BJ (cell line): Measurements from ENCODE around the gene ENGASE.

DNA sequence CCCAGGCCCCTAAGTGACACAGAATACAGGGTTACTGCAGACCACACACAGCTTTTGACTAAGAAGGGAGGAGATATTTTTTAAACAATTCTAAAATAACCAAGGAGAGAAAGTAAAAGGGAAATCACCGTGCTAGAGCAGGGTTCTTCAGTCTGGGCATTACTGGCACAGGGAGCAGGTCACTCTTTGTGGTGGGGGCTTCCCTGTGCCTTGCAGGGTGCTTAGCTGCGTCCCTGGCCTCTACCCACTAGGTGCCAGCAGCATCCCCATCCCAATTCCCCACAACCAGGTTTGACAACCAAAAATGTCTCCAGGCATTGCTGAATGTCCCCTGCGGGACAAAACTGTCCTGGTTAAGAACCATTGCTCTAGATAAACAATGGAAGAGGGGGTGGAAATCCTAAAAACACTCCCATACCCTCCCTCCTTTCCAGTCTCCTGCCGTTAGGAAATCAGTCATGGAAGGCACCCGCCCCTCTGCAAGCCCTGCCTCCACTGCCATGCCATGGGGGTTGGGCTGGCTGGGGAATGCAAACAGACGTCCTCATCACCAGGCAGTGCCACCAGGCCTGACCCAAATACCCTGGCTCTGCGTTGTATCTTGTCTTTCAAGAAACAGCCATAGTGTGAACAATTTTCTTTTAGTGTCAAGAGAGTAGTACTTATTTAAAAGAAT, 57.7 kb downstream of the CYTH1 start:
- CAGE, long polyA plus RNA, result no peak
- RRBS, result no CpG with 5 or more reads among the region's 7 CpGs

GRCh38 chr17:78740422-78740835, 41.6 kb downstream of the CYTH1 start:
- CAGE, long polyA plus RNA, result no peak
- RRBS, result no CpG with 5 or more reads among the region's 2 CpGs

GRCh38 chr17:78758649-78759237, 23.3 kb downstream of the CYTH1 start:
- CAGE, long polyA plus RNA, result no peak
- RRBS, result no CpG with 5 or more reads among the region's 9 CpGs

- CAGE, long polyA plus RNA, result no peak
- RRBS, result no CpG with 5 or more reads among the region's 9 CpGs
These were observed 22.3 kb downstream of the CYTH1 start for GRCh38 chr17:78759581-78760321.

GRCh38 chr17:78774342-78775537, 7.3 kb downstream of the CYTH1 start:
- CAGE, long polyA plus RNA, result no peak
- RRBS, result no CpG with 5 or more reads among the region's 16 CpGs

DNA sequence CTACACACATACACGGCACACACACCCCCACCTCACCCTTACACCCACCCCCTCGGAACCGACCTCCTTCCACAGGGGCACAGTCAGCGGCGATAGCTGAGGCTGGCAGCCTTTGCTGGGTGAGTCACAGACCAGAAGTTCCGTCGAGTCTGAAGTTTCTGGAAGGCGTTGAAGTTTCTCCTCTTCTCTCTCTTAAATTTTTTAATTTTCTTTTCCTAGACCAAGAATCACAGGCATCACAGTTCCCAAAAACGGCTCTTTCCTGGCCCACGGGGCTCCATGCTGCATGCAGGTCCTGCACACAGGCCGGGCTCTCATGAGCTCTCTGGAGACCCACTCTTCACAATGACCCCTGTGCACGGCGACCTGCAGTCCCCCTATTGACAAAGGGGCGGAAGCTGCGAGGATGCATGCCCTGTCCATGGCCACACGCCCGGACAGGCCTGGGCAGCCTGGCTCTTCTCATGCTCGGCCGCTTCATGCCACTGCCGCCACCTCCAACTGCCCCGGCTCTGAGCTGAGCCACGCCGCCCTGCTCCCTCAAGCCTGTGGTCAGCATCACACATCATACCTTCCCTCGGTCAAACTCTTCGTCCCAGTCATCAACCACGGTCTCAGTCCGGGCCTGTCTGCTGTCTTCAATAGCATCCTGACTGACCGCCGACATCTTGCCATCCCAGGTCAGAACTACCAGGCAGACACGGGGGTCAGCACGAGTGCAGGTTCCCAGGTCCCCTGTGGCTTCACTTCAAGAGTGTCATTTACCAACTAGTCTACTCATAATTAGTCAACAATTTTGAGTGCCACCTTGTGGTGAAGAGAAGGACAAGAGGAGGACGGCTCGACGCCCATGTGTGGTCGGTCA, 16.5 kb upstream of the CYTH1 start:
- CAGE, long polyA plus RNA, result no peak
- RRBS, result 94% methylated on average over 9 of the region's 35 CpGs

DNA sequence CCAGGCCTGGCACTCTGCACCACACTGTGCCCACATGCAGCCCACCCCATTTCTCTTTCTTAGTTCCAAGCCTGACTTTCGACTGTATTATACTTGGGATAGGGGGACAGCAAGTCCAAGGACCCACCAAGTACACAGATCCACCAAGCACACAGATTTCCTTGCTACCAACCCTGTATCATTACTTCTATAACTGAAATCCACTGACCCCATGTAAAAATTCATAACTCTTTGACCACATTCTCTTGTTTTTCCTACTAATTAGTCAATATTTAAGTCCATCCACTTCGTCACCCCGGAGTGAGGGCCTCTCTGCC, 4.9 kb downstream of the USP36 start:
- CAGE, long polyA plus RNA, result no peak
- RRBS, result 95% methylated on average over 1 of the region's 3 CpGs

GRCh38 chr17:78935164-78935949, 10.2 kb upstream of the TIMP2 start:
- CAGE, long polyA plus RNA, result no peak
- RRBS, result 12% methylated on average over 9 of the region's 24 CpGs

DNA sequence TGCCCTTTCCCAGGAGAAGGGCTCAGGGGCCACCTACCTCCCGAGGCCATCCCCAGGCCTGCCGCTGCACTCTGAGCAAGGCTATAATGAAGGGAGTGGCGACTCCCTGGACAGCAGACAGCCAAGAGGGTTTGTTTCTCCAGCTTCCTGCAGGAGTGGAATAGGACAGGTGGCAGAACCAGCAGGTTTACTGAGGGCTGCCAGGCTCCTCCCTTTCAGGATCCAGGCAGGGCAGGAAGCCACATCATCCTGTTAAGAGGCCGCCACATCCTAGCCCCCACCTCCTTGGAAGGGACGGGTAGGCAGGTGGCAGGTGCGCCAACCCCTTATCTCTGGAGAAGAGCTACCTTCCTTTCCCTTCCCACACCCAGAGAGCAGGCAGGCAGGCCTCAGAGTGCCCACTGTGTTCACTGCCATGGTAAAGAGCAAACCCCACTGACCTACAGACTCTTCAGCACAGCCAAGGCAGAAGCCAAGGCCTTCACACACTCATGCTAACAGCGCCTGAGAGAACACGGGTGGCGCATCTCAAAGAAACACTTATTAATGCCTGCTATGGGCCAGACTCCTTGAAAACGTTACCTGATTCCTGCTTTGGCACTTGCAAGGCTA, 4.1 kb downstream of the CANT1 start:
- CAGE, long polyA plus RNA, result no peak
- RRBS, result no CpG with 5 or more reads among the region's 10 CpGs

- CAGE, long polyA plus RNA, result no peak
- RRBS, result no CpG with 5 or more reads among the region's 4 CpGs
These were observed 785 bp downstream of the CANT1 start for GRCh38 chr17:79008773-79009184.

GRCh38 chr17:79026277-79027256, 2.6 kb downstream of the C1QTNF1 start:
- CAGE, long polyA plus RNA, result no peak
- RRBS, result no CpG with 5 or more reads among the region's 17 CpGs

DNA sequence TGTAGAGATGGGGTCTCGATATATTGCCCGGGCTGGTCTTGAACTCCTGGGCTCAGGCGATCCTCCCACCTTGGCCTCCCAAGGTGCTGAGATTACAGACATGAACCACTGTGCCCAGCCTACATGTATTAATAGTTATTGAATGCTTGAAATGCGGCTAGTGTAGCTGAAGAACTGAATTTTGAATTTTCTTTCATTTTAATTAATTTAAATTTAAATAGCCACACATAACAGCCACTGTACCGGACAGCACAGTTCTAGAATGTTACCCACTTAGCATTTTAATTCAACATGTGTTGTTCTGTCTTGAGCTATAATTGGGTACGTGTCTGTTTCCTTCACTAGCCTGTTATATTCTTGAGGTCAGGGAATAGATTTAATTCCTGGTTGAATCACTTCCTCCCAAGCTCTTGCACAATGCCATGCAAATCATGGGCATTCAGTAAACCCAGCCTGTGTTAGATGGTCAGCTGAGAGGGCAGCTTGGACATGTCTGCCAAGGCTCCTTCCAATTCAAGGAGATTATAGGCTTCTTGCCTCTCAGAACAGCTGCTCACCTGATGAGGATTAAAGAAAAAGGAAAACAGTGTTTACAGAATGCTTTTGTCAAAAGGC, 12.5 kb downstream of the C1QTNF1 start:
- CAGE, long polyA plus RNA, result no peak
- RRBS, result no CpG with 5 or more reads among the region's 6 CpGs

- CAGE, long polyA plus RNA, result no peak
- RRBS, result no CpG with 5 or more reads among the region's 12 CpGs
These were observed 14.7 kb downstream of the C1QTNF1 start for GRCh38 chr17:79038433-79039369.

GRCh38 chr17:79074505-79075229, at the start of gene ENGASE:
Gene ENGASE, plus strand, starts transcription at chr17:79074824.
- CAGE, long polyA plus RNA, result no peak
- RRBS, result under 1% methylated on average over 60 of the region's 82 CpGs

GRCh38 chr17:79090470-79091011, 15.9 kb downstream of the ENGASE start:
- CAGE, long polyA plus RNA, result no peak
- RRBS, result no CpG with 5 or more reads among the region's 27 CpGs

DNA sequence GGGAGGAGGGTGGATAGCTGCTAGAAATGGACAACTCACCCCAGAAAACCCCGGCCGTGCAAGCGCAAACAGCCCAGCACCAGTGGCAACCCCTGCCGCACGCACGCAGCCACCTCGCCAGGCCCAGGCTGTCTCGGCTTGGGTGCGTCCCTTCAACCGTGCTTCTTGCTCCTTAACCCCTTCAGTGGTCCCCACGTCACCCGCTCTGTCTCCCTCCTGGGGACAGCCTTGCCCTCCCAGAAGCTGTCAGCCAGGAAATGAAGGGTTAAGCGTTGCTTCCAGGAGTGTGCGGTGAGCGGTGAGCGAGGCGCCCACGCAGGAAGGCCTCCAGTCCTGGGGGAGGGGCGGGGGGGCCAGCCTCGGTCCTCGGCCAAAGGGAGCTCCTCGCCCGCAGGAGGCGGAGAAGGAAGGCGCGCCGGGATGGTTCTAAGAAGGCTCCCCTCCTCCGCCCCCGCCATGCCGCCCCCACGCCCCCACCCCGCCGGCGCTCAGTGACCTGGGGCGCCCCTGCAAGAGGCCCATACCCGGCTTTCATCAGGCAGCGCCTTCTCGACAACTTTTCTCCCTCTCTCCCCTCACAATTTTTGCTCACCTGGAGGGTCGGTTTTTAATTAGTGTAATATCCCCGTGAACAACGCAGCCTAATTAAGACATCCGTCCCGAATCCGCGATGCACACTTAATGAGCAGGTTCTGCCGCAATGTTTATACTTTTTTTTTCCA, 2.2 kb downstream of the RBFOX3 start:
- CAGE, long polyA plus RNA, result no peak
- RRBS, result no CpG with 5 or more reads among the region's 46 CpGs

- CAGE, long polyA plus RNA, result no peak
- RRBS, result no CpG with 5 or more reads among the region's 15 CpGs
These were observed 7.4 kb upstream of the RBFOX3 start for GRCh38 chr17:79618281-79618703.

DNA sequence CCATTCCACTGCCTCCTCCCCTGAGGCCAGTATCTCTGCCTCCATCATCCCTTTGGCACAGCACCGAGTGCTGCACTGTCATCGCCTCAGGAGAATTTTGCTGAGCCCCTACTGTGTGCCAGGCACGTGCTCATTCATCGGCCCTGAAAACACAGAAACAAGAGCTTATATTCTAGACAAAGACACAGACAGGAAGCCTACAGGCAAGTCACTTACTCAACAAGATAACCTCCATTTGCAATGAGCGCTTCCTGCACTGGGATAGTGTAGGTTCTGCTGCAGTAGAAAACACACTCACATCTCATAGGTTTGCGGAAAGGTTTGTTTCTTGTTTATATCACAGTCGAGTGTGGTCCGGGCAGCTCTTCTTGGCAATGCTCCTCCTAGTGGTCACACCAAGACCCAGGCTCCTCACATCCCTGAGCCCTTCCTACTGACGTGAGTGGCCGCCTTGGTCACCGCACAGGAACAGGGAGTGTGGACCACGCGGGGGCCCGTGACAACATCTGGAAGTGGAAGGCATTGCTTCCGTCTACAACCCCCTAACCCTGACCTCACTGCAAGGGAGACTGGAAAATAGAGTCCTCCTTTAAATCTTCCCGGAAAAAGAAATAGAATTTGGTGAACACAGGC, 47.9 kb upstream of the RBFOX3 start:
- CAGE, long polyA plus RNA, result no peak
- RRBS, result no CpG with 5 or more reads among the region's 16 CpGs

DNA sequence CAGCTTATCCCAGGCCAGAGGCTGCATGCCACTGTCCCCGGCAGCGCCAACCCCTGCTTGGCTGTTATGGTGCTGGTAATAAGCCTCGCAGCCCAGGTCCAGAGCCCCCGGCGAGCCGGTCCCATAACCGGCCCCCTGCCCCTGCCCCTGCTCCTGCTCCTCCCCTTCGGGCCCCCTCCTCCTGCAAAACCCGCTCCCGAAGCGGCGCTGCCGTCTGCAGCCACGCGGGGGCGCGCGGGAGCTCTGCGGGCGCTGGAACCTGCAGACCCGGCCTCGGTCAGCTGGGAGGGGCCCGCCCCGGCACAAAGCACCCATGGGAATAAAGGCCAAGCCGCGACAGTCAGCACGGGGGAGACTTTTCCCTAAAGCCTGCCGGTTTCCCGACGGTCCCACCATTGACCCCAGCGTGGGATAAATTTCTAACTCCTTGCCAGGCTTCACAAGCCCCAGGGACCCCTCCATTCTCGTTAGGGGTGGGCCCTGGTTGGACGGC, 11.2 kb downstream of the ENPP7 start:
- CAGE, long polyA plus RNA, result no peak
- RRBS, result 2% methylated on average over 8 of the region's 33 CpGs

DNA sequence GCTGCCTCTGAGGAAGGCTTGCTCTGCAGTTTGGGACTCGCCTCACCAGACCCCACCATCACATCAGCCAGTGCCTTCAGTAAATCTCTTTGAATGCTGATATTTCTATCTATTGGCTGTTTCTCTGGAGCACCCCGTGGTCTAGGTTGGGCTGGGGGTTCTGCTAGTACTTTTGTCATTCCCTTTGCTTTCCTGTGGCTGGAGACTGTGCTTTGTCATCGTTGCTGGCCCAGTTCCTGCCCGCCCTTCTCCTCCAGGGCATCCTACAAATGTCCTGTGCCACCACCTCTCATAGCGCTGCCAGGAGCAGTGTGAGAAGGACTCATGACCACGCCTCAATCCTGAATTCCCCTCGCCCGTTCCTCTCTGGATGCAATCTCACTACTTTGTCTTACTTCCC, 8.0 kb upstream of the CBX2 start:
- CAGE, long polyA plus RNA, result no peak
- RRBS, result no CpG with 5 or more reads among the region's 8 CpGs